Urinary bladder (tissue), 3 donors: ENCODE measurements around the gene DCC.

DNA sequence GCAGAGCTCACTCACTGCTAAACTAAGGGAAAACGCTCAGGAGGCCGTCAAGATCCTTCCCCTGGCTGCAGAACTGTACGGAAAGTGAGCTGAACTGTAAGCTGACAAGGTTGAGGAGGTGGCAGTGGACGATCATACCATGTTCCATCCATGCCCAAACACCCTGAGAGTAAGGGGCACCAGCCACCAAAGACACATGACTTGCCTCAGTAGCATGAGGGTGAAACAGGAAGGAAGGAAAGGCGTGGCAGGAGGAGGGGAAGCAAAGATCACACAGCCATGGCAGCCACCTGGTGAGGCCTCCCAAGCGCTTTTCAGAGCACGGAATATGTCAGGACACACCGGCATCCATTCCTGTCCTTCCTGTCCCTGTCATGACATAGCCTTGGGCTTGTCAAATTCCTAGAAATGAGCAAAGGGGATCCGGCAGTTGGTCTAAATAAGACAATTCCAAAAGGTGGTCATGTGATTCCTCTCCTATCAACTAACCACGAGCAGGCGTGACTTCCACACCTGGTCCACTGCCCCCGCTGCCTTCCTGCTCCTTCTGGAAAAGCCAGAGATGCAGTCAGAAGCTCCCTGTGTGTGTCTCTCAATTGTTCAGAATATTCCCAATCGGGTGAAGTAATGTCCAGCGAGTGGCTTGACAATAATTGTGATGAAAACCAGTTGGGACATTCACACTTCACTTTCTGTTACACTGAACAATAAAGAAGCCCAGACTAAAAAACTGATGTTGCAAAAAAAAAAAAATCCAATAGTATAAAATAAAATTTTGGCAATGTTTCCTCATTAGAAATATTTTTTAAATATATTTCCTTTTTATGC lies 118.5 kb downstream of the MYO5B start:
- PRO-cap = no peak
- RAMPAGE, long total RNA = no peak

DNA sequence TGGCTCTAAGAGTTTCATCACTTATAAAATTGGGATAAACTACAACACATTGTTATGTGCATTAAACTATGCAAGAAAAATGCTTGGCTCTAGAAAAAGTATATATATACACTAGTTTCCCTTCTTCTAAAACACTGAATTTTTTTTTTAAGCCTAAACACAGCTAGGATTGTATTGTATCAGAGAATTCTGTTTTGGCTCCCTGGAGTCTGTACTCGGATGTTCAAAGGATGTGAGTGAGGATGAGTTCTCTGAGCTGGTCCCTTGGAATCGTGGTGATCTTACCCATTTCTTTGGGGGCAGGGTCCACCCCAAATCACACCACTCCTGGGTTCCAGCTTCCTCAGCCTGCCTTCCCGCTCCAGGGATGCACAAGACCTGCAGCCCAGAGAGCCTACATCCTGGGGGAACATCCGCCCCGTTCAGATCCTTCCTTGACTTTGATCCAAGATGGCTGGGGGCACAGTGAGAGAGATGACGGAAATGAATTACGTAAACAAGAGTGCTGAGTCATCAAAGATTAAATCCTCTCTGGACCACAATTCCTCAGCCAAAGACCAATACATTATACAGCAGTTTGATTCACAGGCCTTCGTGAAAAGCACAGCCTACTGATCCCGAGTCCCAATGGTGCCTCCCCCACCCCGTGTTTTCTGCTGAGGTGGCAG lies 43.3 kb downstream of the MYO5B start:
- PRO-cap = no peak
- RAMPAGE, long total RNA = no peak

DNA sequence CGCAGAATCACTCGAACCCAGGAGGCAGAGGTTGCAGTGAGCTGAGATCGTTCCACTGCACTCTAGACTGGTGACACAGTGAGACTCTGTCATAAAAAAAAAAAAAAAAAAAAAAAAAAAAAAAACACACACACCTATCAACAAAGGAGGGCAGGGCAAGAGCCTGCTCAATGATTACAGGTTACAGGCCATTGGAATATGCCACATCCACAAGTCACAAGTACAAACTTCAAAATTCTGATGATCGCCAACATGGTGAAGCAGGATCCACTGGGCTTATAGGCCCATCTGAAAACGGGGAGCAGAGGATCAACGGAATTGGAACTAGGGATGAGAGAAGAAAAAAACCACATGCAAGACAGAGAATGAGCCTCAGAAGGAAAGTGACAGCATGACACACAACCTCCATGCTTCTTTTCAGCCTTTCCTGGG lies 6.2 kb downstream of the MYO5B start:
- PRO-cap = no peak
- RAMPAGE, long total RNA = no peak

DNA sequence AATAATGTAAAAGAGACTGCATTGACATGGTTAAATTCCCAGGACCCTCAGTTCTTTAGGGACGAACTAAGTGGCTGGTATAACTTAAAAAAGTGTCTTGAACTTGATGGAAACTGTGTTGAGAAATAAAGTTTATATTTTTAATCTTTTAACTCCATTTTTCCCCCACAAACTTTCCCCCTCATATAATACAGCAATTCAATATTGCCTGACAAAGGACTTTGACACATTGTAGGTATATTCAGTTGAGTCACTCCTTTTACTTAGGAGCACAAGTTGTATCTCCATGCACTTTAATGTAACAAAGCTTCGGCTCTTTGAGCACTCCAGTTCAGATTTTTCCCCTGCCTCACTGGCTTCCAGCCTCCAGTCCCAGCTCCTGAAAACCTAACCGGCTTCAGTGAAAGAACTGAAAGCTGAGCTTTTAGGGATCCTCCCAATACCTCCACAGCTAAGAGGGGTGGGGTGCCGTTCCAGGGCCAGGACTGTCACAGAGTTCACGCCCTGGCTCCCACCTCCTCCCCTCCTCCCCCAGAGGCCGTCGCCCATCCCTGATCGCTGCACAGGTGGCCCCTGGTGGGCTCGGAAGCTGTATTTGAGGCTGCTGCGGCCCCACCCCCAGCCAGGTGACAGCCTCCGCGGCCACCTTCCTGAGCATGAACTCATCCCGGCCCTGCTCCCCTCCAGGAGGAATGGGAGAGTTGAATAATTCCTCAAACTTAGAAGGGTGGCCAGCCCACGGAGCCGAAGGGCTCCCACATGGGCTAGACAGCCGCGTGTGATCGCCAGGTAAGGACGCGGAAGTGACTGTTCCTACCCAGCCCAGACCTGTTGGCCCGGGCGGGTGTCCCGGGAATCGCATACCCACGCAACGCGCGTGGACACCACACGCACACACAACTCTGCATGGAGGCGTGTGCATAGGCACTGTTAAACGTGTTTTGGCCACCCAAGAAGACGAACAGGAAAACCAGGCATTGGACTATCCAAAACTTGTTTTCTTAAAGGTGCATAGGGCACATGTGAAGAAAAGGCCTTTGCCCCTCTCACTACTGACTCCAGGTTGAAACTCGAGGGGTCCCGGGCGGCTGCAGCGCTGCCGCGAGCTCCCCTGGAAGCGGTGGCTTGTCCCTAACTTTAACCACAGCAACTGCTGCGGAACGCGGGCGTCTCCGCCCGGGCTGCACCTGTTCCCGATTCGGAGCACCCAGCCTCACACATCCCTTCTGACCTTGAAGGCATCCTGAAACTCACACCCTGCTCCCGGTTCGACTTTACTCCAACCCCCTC lies 1.7 kb downstream of the MYO5B start:
- PRO-cap = no peak
- RAMPAGE, long total RNA = no peak

GRCh38 chr18:50269095-50269973 lies 3.0 kb upstream of the CFAP53 start:
- PRO-cap = no peak
- RAMPAGE, long total RNA = no peak

GRCh38 chr18:50278982-50279582 lies 2.2 kb downstream of the MBD1 start:
- PRO-cap = no peak
- RAMPAGE, long total RNA = no peak

DNA sequence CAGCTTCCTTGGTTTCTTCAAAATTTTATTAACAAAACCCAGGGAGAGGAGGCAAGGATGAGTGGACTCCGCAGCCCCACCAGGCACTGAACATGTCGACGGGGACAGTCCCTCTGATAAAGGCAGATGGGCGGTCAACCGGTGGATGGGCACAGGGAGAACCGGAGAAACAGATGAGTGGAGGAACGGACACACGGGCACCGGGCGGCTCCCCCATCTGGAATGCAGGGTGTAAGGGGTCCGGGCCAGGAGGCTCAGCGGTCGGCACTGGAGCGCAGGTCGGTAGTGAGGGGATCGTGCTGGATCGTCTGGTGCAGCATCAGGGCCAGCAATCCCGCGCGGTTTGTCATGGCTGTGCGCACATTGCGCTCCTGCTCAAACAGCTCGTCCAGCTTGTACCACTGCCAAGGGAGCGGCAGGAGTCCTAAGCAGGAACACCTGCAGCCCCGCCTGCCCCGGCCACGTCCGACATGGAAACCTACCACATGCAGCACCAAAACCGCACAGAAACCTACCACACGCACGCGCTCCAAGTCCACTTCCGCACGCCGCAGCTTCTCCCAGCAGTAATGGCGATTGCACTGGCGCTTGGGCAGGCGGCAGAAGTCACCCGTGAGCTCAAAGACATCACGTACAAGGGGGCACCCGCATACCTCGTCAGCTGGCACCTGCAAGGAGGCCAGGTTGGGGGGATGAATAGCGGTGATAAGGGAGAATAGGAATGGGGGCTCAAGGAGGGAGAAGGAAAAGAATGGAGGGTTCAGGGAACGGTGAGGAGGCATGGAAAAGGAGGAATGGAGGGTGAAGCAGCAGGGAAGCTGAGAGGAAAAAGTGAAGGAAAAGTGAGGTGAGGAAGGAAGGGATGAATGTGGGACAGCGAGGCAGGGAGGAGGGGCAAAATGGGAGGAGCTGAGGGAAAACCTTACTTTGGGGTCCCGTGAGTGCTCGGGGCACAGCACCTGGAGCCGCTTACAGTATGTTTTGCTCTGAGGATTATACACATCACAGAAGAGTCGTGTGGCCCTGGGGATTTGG lies 1.3 kb upstream of the MBD1 start:
- PRO-cap = no peak
- RAMPAGE, long total RNA = no peak

DNA sequence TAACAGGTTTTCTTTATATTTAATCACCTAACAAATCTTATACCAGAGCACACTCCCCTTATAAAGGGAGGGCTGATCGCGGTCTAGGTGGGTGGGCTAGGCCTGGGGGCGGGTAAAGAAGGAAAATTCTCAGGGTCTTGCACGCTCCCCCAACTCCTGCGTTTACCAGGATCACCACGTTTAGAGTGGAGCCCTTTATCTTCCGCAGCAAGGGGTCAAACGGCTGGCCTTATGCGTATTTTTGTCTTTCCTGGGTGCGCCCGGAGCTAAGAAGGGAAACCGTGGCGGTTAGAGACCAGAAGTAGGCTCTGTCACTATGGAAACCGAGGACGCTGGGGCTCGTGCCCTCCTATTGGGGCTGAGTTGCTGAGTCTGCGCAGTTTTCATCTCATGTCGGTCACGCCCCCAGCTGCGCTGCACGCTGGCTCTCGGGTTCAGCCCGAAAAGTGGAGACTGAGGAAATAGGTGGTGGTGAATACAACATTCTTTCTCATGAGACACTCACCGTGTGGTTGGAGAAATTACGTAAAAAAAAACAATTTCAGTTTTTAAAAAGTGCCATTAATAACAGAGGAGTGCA lies 20.1 kb upstream of the CXXC1 start:
- PRO-cap = no peak
- RAMPAGE, long total RNA = no peak

GRCh38 chr18:50825117-50825883 lies 5.5 kb upstream of the MRO start:
- PRO-cap = no peak
- RAMPAGE, long total RNA = no peak

DNA sequence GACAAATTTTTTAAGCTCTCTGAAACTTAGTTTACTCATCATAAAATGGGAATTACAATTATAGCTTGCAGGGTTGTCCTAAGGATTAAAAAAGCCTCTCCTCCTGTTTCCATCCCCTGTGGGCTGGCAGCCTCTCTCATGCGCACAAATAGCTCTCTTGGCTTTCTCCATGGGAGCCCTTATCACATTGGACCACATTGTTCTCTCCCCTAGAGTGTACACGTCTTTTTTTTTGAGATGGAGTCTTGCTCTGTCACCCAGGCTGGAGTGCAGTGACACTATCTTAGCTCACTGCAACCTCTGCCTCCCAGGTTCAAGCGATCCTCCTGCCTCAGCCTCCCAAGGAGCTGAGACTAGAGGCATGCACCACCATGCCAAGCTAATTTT lies 22.0 kb upstream of the MRO start:
- PRO-cap = no peak
- RAMPAGE, long total RNA = no peak

GRCh38 chr18:50849491-50850024 lies 29.4 kb upstream of the ME2 start:
- PRO-cap = no peak
- RAMPAGE, long total RNA = no peak

DNA sequence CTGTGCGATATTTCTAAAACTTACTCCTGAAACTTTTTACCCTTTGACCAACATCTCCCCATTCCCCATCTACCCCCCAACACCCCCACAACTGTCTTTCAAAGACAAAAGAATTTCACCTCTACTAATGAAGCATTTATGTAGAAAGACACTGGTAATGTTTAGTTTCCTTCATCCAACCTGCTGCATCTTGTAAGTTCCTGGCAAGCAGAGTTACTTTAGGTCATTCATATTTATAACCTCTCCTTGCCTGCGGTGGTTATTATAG lies 1.2 kb upstream of the ME2 start:
- PRO-cap = no peak
- RAMPAGE, long total RNA = no peak

- PRO-cap = no peak
- RAMPAGE, long total RNA = no peak
These were observed 23.6 kb upstream of the ELAC1 start for GRCh38 chr18:50944257-50944600.

- PRO-cap = no peak
- RAMPAGE, long total RNA = no peak
These were observed 1.7 kb upstream of the SMAD4 start for GRCh38 chr18:51028175-51028816.

DNA sequence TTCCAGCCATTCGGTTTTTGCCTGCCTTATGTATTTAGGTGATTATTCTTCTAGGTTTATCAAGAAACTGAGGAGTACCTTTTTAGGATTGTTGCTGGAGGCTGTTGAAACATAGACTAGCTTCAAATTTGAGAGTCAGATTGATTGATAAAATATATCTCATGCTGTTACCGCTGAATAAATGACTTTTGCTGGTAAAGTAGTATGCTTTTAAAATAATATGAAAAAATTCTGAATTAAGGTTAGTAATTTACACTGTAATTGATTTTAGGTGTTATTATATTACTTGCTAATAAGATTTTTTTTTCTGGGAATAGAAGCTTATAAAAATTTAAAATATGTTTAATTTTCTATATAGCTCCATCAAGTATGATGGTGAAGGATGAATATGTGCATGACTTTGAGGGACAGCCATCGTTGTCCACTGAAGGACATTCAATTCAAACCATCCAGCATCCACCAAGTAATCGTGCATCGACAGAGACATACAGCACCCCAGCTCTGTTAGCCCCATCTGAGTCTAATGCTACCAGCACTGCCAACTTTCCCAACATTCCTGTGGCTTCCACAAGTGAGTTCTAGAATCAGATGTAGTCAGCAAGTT lies 24.5 kb downstream of the SMAD4 start:
- PRO-cap = no peak
- RAMPAGE, long total RNA = no peak

- PRO-cap = no peak
- RAMPAGE, long total RNA = no peak
These were observed 10.2 kb downstream of the MEX3C start for GRCh38 chr18:51187262-51187797.

DNA sequence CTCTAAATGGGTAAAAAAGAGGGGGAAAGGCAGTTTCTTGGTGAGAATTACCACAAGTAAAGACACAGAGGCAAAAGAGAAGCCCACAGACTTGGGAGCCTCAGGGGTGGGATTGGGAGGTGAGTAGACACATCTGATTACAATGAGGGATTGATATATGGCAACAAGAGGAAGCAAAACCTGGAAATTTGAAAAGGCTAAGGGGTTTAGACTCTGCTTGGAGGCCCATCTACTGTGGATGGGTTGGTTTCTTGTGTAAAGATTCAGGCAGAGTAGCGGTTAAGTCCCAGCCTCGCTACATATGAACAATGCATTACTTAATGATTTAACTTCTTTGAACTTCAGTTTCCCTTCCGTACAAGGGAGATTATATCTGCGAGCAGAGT lies 13.9 kb upstream of the MEX3C start:
- PRO-cap = no peak
- RAMPAGE, long total RNA = no peak

GRCh38 chr18:51426008-51426208 lies 228.4 kb upstream of the MEX3C start:
- PRO-cap = no peak
- RAMPAGE, long total RNA = no peak

GRCh38 chr18:51810988-51811213 lies 529.1 kb upstream of the DCC start:
- PRO-cap = unidirectional peak, minus-strand start at chr18:51811162
- RAMPAGE, long total RNA = no peak

DNA sequence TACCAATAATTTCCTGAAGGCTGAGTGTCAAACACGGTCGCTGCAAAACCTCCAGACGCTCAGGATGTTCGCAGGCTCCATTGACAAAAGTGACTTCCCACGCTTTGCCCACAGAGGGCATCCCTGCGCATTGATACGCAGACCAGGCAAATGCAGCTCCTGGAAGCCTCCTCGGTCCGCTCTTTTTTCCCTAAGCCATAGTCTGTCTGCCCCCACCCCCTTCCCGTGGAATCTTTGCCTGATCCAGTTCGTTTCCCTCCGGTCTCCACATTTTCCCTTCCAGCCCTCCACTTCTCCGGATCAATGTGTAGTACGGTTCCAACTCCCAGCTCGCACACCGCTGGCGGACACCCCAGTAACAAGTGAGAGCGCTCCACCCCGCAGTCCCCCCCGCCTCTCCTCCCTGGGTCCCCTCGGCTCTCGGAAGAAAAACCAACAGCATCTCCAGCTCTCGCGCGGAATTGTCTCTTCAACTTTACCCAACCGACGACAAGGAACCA lies at the start of gene DCC:
TSS of gene DCC (plus strand) at position 333 of the 500 bp plus-strand sequence.
- PRO-cap = no peak
- RAMPAGE, long total RNA = no peak